GM12891 (cell line): Measurements from ENCODE around the gene PPP1R15B.

- RRBS = under 1% methylated on average over 12 of the region's 46 CpGs
These were observed 618 bp downstream of the ZBED6 start for GRCh38 chr1:203795785-203796696.

DNA sequence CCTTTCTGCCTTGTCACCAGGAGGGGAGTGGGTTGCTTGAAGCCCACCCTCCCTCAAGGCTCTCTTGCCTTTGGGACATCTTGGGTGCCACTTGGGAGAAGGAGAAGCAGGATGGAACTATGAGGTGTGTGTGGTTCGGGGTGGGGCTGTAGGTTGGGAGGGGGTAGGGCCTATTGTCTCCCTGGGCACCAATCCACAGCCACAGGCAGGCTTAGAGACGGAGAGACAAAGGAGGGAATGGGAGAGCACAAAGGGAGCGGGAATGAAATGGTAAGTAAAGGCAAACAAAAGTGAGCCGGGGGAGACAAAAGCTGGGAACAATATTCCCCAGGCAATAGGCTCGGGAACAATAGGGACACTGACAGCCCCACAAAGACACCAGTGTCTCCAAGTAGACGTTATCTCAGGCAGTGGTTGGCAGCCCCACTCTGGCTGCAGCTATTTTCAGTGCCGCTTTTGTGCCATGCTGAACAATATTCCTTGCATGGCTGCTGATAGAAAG lies 76.3 kb upstream of the SOX13 start:
- RRBS = no CpG with 5 or more reads among the region's 7 CpGs

- RRBS = no CpG with 5 or more reads among the region's 10 CpGs
These were observed 11.5 kb downstream of the SOX13 start for GRCh38 chr1:204084013-204085156.

DNA sequence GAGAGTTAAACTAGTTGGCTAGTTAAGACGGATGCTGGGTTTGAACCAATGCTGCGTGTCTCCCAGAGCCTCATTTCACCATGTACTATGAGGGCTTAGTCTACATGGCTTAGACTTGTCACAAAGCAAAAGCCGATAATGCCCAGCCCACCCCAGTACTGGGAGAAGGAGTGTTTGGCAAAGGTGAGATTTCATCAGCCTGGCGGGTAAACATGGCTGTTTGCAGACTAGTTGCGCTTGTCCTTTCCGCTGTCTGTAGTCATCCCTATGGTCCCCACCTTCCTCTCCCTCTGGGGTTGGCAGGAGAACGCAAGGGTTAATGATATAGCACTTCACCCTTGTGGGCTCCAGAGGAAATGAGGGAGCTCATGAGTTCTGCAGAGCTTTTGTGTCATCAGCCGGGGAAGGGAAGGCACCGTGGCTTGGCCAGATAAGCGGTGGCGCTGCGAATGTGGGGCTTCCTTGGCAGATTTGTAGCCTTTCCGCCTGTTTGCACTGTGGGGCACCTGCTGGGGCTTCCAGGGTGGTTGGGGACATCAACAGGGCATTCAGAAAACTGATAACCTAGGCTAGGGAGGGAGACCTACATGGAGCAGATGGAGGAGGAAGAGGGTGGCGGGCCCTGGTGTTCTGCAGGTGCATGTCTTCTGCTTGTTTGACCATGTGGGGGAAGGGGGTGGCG lies 29.3 kb downstream of the SOX13 start:
- RRBS = no CpG with 5 or more reads among the region's 15 CpGs

DNA sequence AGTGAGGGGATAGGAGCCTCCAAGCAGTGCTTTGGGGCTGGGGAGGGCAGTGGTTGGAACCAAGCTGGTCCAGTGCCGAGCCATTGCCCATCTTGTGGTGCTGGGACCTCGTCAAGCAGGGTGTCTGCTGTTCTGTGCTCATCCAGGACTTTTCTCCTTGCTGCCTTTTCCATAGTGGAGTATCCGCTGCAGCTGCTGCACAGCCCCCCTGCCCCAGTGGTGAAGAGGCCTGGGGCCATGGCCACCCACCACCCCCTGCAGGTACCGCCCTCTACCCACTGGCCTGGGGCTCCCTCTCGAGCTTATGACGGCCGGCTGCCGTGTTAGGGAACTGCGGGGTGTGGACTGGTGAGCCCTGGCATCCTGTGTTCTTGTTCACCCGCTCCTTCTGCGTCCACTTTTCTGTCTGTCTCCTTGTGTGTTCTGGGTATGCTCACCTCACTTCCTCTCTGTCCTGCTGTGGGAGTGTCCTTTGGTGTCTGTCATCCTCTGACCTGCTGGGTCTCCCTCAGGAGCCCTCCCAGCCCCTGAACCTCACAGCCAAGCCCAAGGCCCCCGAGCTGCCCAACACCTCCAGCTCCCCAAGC lies 30.0 kb downstream of the ETNK2 start:
- RRBS = no CpG with 5 or more reads among the region's 12 CpGs

GRCh38 chr1:204125625-204126222 lies 26.1 kb downstream of the ETNK2 start:
- RRBS = 91% methylated on average over 7 of the region's 17 CpGs

DNA sequence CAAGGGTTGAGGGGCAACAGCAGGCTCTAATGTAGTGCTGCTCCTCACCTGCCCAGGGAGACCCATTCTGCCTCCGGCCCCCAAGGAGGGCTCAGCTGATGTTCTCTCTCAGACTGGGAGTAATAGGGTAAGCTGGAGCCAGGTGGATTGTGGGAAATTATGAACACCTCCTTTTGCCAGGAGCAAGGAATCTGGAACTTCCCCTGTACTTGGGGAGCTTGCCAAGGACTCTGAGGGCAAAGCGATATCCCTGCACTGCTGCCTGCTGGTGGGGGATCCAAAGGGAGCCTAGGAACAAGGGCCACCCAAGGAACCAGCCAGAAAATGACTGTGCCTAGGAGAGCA lies 70.4 kb upstream of the GOLT1A start:
- RRBS = no CpG with 5 or more reads among the region's 2 CpGs

- RRBS = no CpG with 5 or more reads among the region's 9 CpGs
These were observed 40.8 kb downstream of the PLEKHA6 start for GRCh38 chr1:204318827-204319383.

GRCh38 chr1:204411517-204412396 lies at the start of gene PPP1R15B:
Gene PPP1R15B, minus strand, starts transcription at chr1:204411817.
- RRBS = 2% methylated on average over 21 of the region's 67 CpGs

GRCh38 chr1:204417028-204418095 lies 5.7 kb upstream of the PPP1R15B start:
- RRBS = no CpG with 5 or more reads among the region's 11 CpGs

- RRBS = no CpG with 5 or more reads among the region's 7 CpGs
These were observed 7.3 kb upstream of the PPP1R15B start for GRCh38 chr1:204418553-204419667.

GRCh38 chr1:204474523-204475617 lies 19.7 kb downstream of the PIK3C2B start:
- RRBS = no CpG with 5 or more reads among the region's 4 CpGs

DNA sequence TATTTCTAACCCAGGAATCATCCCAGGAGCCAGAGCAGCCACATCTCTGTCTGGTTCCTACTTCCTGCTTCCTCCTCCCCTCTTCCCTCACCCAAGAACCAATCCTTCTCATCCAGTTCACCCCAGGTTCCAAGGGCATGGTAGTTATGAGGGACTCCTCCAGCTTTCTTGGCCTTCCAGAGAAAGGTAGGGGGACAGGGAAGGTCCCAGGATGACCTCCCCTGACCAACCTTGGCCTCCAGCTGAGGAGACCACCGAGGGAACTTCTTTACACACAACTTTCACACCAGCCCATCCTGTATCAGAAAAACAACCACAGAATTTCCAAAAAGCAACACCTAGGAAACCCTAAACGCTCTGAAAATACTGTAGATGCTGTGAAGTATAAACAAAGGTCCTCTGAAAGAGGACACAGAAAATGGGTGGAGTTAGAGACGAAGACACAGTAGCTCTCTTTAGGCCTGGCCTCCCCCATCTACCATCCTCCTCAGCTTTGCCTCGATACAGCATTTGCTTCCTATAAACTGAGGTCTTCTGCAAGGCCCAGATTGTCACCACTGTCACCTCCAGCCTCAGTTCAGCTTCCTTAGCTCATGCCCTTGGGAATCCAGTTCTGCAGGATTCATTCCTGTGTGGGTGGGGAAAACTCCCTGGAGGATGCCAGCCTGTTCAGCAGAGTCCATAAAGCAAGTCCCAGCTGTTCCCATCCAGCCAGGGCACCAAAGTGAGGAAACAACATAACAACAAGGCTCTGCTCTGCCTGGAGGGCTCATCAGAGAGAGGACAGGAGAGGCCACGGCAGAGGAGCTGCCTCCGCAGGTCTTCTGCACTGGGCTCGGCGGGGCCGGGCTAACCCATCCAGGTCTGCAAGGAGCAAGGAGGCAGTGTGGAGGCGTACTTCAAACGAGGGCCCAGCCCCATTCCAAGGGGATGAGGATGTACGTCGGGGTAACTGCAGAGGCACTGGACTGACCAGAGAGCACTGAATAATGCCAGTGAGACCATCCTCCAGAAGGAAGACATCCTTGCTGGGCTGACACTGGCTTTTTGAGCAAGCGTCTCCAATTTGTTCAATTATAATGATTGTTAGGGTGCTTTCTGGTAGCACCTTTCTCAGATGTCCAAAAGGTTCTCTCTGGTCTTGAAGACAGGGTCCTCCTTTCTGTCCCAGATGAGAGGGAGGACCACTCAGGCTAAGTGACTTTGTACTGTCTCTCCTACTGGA lies 15.0 kb downstream of the PIK3C2B start:
- RRBS = no CpG with 5 or more reads among the region's 14 CpGs

DNA sequence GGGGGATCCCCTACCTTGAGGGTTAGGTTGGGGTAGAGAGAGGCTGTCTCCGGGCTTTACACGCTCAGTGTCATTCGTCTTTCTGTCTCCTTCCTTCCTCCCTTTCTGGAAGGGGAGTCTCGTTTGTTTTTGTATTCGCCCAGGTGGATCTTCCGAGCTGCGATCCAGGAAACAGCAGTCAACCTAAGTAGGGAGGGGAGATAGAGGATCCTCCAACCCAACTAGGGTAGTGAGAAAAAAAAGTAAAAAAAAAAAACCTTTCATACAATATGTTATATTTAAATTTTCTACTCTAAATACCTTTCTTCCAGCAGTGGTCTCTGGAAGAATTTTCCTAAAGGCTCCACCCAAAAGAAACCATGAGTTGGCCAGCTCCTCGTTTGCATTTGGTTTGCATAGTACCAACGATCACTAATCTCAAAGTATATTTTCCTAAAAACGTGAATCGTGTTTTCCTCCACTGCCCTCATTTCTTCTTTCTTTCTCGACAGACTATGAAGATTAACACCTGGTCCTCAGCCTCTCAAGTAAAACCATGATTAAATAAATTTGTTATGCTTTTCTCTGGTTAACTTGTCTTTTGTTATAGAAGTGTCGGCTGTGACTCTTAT lies 661 bp upstream of the PIK3C2B start:
- RRBS = no CpG with 5 or more reads among the region's 13 CpGs

- RRBS = no CpG with 5 or more reads among the region's 17 CpGs
These were observed 45.6 kb downstream of the MDM4 start for GRCh38 chr1:204561749-204562298.

DNA sequence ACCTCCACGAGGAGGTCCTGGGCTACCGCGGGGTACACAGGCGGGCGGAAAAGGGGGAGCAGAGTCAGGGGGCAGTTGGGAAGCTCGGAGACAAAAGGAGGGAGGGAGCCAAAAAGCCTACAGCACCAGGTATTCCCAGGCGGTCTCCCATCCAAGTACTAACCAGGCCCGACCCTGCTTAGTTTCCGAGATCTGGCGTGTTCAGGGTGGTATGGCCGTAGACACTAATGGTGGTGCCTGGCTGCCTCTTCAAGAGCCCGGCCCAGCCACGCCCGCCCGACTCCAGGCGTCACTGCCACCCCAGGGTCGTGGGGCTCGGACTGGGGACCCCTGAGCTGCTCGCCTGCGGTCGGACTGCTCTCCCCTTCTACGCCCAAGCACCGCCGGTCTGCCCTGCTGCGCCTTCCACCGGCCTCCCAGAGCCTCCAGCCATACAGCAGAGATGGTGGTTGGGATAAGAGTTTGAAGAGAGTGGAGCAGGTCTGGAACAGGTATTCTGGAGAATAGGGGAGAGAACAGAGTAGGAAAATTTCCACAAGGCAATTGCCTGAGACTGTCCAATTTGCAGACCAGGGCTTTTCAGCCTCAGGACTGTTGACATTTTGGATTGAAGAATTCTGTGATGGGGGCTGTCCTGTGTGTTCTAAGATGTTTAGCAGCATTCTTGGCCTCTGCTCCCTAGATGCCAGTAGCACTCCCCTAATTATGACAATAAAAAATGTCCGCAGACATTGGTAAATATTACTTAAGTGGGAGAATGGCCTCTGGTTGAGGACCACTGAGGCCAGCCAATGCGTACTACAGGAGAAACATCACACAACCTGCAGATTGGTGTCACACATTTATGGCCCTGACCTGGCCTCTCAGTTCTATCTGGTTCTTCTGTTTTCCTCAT lies 46.3 kb downstream of the MDM4 start:
- RRBS = no CpG with 5 or more reads among the region's 28 CpGs

- RRBS = no CpG with 5 or more reads among the region's 3 CpGs
These were observed 34.3 kb downstream of the LRRN2 start for GRCh38 chr1:204651182-204651653.

GRCh38 chr1:204842722-204843434 lies 14.4 kb downstream of the NFASC start:
- RRBS = no CpG with 5 or more reads among the region's 4 CpGs

- RRBS = no CpG with 5 or more reads among the region's 9 CpGs
These were observed 41.5 kb downstream of the NFASC start for GRCh38 chr1:204869766-204870523.

DNA sequence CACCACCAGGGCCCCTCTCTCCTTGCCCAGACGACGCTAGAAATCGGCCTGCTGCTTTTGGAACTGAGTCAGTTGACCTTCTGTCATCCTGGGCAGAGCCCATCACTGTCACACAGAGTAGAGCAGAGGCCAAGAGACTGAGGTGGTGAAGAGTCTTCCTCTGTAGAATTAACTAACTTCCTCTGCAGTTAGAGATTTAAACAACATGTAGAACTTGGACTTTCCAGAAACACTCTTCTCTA lies 83.5 kb upstream of the CNTN2 start:
- RRBS = no CpG with 5 or more reads among the region's 3 CpGs